ENCODE measurements around a stretch of chr2.

DNA sequence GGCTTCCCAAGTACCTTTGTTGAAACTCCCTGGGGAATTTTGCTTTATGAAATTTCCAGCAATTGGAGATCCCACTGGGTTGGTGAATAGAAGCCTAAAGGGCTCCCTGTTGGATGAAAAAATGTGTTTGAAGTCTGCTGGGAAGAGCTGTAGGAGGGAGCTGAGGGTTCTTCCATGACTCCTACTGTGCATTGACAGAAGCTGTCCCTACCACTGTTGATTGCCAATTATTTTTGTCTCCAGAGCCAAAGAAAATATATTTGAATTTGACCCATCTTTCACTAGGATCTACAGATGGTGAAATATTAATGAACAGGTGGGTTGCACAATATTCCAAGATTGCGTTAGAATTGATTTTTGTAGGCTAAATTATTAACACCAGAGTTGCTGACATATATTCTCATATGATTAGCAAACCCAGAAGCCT is 95.4 kb upstream of the CYP1B1 start:
- CAGE, long polyA plus RNA = no peak
- RRBS = no CpG with 5 or more reads among the region's 1 CpG

DNA sequence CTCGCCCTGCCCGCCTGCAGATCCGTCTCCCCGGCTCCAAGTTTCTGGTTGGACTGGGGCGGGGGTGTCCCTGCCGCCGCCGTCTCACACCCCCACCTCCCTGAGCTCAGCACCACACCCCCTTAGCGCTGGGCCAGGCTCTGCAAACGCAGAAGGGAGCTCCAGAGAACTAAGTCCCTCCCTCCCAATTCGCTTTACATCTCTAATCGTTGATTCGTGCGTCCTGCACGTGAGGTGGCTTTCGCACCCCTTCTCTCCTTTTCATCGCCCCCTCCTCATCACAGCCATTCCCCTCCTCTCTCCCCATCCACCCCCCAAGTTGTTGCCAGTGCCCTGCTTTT is 366 bp upstream of the ATL2 start:
- CAGE, long polyA plus RNA = no peak
- RRBS = no CpG with 5 or more reads among the region's 17 CpGs

- CAGE, long polyA plus RNA = no peak
- RRBS = no CpG with 5 or more reads among the region's 13 CpGs
Measured at GRCh38 chr2:38406400-38407620, 29.7 kb upstream of the ATL2 start.

GRCh38 chr2:38505812-38506207 is 96.9 kb downstream of the HNRNPLL start:
- CAGE, long polyA plus RNA = no peak
- RRBS = no CpG with 5 or more reads among the region's 3 CpGs

- CAGE, long polyA plus RNA = no peak
- RRBS = no CpG with 5 or more reads among the region's 2 CpGs
Measured at GRCh38 chr2:38513602-38513938, 89.2 kb downstream of the HNRNPLL start.

- CAGE, long polyA plus RNA = no peak
- RRBS = no CpG with 5 or more reads among the region's 9 CpGs
Measured at GRCh38 chr2:38533221-38533741, 69.4 kb downstream of the HNRNPLL start.

- CAGE, long polyA plus RNA = no peak
- RRBS = no CpG with 5 or more reads among the region's 8 CpGs
Measured at GRCh38 chr2:38697426-38698069, 31.6 kb downstream of the GALM start.

- CAGE, long polyA plus RNA = no peak
- RRBS = no CpG with 5 or more reads among the region's 1 CpG
Measured at GRCh38 chr2:38702562-38702848, 36.6 kb downstream of the GALM start.

DNA sequence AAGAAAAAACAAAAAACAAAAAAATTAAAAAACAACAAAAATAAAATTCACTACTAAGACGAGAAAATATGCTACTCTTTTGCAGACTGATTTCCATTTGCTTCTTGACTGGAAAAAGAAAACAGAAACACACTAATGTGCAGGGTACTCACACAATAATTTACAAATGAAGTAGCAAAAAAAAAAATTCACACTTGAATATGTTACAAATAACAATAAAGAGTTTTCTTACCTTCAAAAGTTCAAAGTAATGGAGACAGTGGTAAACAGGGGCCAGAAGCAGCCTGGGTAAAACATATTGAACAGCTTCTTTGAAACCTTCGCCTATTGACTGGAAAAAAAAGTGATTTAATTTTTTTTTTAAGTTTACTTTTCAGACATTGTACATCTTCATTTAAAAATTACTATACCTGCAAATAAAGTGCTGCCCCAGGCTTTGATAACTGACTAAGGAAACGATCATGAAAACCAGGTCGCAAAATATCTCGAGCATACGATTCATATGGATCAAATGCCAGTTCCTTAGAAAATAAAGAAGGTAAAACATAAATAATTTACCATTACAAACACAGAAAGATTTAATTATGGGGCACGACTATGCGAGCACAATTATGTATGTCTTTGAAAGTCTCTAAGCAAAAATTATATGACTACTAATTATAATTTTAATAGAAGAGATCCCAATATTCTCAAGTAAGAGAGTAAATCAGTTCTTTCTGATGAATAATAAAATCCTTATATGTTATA is 85.7 kb downstream of the SOS1 start:
- CAGE, long polyA plus RNA = no peak
- RRBS = no CpG with 5 or more reads among the region's 8 CpGs

- CAGE, long polyA plus RNA = no peak
- RRBS = no CpG with 5 or more reads among the region's 2 CpGs
Measured at GRCh38 chr2:39052529-39052865, 68.4 kb downstream of the SOS1 start.

DNA sequence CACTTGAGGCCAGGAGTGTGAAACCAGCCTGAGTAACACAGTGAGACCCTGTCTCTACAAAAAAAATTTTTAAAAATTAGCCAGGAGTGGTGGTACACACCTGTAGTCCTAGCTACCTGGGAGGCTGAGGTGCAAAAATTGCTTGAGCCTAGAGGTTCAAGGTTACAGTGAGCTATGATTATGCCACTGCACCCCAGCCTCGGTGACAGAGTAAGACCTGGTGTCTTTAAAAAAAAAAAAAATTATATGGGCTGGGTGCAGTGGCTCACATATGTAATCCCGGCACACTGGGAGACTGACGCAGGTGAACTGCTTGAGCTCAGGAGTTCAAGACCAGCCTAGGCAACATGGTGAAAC is 12.2 kb downstream of the SOS1 start:
- CAGE, long polyA plus RNA = no peak
- RRBS = no CpG with 5 or more reads among the region's 3 CpGs

- CAGE, long polyA plus RNA = no peak
- RRBS = no CpG with 5 or more reads among the region's 6 CpGs
Measured at GRCh38 chr2:39114665-39115768, 5.8 kb downstream of the SOS1 start.

DNA sequence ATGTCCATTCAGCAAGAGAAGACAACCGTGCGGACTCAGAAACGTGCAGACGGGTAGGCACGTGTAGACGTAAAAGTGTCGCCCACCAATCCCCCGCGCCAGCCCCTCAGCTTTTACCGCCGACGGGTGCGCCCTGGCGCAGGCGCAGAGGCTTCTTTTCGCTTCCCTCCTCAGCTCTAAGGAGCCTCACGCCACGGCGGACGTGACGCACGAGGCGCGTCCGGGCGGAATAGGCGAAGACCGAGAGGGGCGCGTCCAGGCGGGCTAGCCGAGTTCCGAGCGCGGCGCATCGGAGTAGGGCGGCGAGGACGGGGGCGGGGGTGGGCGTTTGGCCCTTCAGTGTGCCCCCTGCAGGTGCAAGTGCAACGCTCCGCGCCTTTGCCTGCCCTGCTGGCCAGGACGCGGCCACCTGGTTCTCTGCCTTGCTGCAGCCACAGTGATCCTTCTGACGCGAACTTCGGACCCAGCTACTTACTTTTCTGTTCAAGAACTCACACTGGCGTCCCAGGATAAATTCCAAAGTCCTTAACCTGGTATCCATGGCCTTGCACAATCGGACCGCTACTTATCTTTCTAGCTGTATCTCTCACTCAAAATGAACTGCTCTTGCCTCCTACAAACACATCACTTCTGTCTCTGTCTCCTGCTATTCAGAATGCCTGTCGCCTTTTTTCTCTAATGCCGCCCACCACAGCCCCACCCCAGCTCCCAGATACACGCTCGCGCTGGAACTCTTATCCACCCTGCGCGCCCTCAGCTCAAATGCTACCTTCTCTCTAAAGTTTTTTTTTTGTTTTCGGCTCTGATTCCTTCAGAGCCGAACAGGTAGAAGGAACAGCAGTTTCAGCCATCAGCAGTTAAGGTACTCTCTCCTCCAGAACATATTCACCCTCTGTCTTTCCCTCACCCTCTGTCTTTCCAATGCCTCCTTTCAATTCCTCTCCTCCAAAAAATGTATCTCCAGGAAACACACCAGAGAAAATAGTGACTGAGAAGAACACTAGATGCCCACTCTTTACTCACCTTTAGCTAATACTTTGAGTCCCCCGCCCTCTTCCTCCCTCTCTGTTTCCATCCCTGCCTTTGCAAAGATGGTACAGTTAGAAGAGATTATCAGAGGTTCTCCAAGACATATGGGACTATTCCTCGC is 3.7 kb upstream of the SOS1 start:
- CAGE, long polyA plus RNA = no peak
- RRBS = no CpG with 5 or more reads among the region's 64 CpGs

- CAGE, long polyA plus RNA = no peak
- RRBS = no CpG with 5 or more reads among the region's 5 CpGs
Measured at GRCh38 chr2:39510124-39510439, 73.0 kb upstream of the MAP4K3 start.

GRCh38 chr2:40100950-40101600 is 322.0 kb upstream of the THUMPD2 start:
- CAGE, long polyA plus RNA = no peak
- RRBS = no CpG with 5 or more reads among the region's 1 CpG

DNA sequence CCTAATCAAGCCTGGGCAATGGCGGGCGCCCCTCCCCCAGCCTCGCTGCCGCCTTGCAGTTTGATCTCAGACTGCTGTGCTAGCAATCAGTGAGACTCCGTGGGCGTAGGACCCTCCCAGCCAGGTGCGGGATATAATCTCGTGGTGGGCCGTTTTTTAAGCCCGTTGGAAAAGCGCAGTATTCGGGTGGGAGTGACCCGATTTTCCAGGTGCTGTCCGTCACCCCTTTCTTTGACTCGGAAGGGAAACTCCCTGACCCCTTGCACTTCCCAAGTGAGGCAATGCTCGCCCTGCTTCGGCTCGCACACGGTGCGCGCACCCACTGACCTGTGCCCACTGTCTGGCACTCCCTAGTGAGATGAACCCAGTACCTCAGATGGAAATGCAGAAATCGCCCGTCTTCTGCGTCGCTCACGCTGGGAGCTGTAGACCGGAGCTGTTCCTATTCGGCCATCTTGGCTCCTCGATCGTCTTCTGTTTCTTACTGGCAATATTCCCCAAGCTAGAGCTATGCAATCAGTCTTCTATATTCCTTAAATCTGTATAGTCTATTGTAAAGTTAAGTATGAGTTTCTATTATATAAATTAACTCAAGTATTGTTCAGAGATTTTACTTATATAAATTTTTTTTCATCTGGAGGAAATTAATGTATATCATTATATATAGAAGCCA is 213.6 kb downstream of the SLC8A1 start:
- CAGE, long polyA plus RNA = no peak
- RRBS = no CpG with 5 or more reads among the region's 30 CpGs

GRCh38 chr2:40451317-40451424 is 719 bp downstream of the SLC8A1 start:
- CAGE, long polyA plus RNA = no peak
- RRBS = no CpG with 5 or more reads among the region's 7 CpGs

DNA sequence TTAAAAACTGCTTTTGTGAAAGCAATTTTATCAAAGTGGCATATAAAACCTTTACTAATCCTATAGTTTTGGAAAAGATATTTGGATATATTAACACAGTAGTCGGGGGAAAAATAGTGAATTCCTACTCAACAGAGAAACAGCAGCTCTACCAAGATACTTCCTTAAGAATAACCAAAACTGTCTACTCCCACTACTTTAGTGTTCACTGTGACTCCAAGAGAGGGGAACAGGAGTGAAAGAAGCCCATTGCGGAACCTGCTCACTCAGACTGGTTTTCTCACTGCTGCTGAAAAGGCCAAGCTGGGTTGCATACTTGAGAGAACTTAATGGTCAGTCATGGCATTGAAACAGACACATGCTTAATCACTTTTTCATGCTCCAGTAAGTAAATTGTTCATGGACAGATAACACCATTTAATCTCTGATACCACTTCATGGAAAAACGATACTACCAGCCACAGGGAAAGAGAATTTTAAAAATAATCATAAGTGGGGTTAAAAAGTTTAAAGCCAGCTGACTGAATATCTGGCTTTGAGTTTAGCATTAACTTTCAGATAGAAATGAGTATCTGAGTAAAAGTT is 35.7 kb upstream of the SLC8A1 start:
- CAGE, long polyA plus RNA = no peak
- RRBS = no CpG with 5 or more reads among the region's 3 CpGs

GRCh38 chr2:40957481-40958105 is 505.7 kb upstream of the SLC8A1 start:
- CAGE, long polyA plus RNA = no peak
- RRBS = no CpG with 5 or more reads among the region's 13 CpGs

GRCh38 chr2:41294269-41294662 is 753.6 kb upstream of the PKDCC start:
- CAGE, long polyA plus RNA = no peak
- RRBS = no CpG with 5 or more reads among the region's 3 CpGs